Heart (tissue), 3 donors: ENCODE measurements around the gene ANP32B.

GRCh38 chr9:97907035-97907511 lies 15.2 kb downstream of the TRMO start:
- RAMPAGE, long total RNA, 2 experiments = no peak in any of the 2 experiments

DNA sequence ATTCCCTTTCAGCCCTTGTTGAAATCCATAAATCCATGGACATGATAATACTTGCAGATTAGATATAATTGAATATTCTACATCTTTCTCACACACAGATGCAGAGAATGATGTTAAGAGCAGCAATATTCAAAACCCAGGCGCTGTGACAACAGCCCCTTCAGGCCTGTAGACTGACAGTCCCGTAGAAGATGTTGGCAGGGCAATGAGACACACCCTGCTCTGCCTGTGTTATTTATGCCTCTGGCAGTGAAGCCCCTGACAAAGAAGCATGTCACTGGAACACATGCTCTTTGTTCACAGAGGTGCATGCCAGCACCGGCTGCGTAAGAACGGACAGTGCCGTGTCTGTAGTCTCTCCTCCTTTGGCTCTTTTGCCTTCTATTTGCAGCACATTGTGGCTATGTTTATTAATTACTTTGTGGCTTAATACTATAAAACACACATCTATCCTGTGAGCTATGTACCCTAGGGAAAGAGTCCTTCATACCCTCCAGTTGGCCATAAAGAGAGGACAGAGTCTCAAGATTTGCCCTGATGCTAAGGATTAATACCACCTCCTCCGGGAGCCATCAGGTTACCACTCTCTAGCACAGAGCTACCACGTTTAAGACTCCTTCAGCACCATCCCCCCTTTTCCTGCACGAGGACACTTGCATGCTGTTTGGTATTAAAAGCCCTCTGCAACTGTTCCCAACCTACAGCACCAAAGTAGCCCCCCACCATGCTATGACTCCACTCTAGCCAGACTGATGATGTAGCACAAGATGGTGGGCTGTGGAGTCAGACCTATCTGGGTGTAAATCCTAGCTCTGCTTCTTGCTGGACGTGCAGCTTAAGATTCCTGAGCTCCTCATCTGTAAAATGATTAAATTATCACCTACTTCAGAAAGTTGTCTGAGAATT lies 2.0 kb upstream of the ANP32B start:
- RAMPAGE, long total RNA, 2 experiments = no peak in any of the 2 experiments

- RAMPAGE, long total RNA, 2 experiments = start-site peak on the plus strand in 1 of 2 experiments, at chr9:97983318-97983564 at its widest, 28 to 270 reads per replicate
These were observed at the start of gene ANP32B for GRCh38 chr9:97982832-97983602. ANP32B (plus strand) TSS chr9:97983341.

GRCh38 chr9:97985171-97985638 lies 2.1 kb downstream of the ANP32B start:
- RAMPAGE, long total RNA, 2 experiments = no peak in any of the 2 experiments

DNA sequence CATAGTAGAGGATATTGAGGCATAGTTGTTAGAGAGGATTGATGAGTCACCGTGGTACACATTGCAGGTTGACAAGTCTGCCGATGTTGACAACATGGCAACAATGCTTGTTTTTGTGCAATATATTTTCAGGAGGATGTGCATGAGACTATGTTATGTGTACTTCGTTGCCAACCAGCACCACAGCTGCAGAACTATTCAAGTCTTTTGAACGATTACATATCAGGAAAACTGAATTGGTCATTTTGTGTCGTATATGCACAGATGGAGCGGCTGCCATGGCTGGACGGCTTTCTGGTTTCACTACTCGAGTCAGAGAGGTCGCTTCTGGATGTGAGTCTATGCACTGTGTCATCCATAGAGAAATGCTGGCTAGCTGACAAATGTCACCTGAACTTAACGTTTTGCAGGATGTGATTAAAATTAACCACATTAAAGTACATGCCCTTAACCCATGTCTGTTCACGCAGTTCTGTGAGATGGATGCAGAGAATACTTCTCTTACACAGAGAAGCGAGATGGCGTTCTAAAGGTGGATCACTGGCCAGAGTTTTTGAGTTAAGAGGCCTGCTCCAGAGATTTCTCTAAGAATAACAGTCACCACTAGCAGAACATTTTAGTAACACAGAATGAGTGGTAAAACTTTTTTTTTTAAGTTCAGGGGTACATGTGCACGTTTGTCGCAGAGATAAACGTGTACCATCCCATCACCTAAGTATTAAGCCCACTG lies 24.4 kb downstream of the ANP32B start:
- RAMPAGE, long total RNA, 2 experiments = no peak in any of the 2 experiments

GRCh38 chr9:98012371-98012717 lies 29.2 kb downstream of the ANP32B start:
- RAMPAGE, long total RNA, 2 experiments = no peak in any of the 2 experiments

DNA sequence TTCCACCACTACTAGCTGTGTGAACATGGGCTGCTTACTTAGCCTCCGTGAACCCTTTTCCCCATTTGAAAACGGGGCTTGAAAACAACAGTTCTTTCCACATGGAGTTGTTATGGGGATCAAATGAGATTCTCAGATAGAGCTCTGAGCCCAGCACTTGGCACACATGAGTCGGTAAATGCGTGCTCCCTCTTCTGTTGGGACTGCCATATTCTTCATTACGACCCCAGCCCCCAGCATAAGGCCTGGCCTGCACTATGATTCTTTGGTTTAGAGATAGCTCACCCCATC lies 887 bp downstream of the NANS start:
- RAMPAGE, long total RNA, 2 experiments = no peak in any of the 2 experiments

DNA sequence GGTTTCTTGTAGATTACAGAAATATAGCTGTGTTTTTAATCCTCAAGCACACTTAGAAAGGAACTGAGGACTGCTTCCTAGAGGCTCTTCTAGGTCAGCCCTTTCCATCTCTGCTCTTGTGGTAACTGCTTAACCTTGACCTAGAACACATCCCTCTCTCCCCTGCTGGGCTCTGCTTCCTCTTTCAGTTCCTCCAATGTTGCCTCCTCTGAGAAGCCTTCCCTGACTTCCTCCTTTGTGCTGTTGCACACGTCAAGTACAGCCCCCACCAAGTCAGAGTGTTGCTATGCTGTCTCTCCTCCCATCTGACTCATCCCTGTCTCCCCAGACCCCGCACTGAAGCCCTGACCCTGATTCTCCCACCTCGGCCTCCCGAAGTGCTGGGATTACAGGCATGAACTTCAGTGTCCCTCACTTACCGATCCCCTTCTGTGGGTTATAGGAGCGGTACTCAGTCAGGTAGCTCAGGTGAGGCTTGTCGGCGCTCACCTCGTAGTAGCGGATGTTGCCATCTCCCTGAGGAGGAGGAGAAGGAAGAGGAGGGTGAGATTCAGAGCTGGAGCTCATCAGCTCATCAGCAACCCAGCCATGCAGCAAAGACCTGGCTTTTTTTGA lies 10.5 kb upstream of the TRIM14 start:
- RAMPAGE, long total RNA, 2 experiments = no peak in any of the 2 experiments

- RAMPAGE, long total RNA, 2 experiments = no peak in any of the 2 experiments
These were observed 15.9 kb downstream of the CORO2A start for GRCh38 chr9:98176567-98177002.

DNA sequence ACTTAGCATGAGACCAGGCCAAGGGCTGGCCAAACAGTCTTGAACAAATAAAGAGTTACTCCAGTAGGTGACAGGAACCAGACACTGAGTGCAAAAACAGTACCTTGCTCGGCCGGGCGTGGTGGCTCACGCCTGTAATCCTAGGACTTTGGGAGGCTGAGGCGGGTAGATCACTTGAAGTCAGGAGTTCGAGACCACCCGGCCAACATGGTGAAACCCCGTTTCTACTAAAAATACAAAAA lies 25.0 kb downstream of the TBC1D2 start:
- RAMPAGE, long total RNA, 2 experiments = no peak in any of the 2 experiments

- RAMPAGE, long total RNA, 2 experiments = no peak in any of the 2 experiments
These were observed 1.2 kb upstream of the TBC1D2 start for GRCh38 chr9:98256594-98257190.

- RAMPAGE, long total RNA, 2 experiments = no peak in any of the 2 experiments
These were observed 20.8 kb upstream of the COL15A1 start for GRCh38 chr9:98922806-98923409.

- RAMPAGE, long total RNA, 2 experiments = no peak in any of the 2 experiments
These were observed 10.1 kb downstream of the COL15A1 start for GRCh38 chr9:98953837-98954162.

DNA sequence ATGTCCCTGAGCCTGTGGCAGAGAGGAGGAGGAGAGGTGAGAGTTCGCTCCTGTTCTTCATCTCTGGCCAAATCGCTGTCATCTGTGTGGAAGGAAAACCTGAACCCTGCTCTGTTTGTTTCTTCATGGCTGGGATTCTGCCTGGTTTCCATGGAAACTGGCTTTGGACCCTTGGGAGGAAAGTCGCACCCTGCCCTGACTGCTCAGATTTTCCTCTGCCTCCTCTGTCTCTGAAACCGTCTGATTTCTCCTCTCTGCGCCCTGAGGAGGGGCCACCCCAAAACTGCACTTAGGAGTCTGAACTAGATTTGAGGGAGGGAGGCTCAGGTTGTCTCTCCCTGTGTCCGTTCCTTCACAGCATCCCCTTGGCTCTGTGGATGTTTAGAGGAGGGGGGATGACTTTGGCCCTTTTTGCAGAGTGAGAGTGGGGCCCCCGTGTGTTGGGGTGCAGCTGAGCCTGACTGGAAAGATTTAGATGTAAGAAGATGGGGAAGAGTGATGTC lies 31.8 kb downstream of the COL15A1 start:
- RAMPAGE, long total RNA, 2 experiments = no peak in any of the 2 experiments

DNA sequence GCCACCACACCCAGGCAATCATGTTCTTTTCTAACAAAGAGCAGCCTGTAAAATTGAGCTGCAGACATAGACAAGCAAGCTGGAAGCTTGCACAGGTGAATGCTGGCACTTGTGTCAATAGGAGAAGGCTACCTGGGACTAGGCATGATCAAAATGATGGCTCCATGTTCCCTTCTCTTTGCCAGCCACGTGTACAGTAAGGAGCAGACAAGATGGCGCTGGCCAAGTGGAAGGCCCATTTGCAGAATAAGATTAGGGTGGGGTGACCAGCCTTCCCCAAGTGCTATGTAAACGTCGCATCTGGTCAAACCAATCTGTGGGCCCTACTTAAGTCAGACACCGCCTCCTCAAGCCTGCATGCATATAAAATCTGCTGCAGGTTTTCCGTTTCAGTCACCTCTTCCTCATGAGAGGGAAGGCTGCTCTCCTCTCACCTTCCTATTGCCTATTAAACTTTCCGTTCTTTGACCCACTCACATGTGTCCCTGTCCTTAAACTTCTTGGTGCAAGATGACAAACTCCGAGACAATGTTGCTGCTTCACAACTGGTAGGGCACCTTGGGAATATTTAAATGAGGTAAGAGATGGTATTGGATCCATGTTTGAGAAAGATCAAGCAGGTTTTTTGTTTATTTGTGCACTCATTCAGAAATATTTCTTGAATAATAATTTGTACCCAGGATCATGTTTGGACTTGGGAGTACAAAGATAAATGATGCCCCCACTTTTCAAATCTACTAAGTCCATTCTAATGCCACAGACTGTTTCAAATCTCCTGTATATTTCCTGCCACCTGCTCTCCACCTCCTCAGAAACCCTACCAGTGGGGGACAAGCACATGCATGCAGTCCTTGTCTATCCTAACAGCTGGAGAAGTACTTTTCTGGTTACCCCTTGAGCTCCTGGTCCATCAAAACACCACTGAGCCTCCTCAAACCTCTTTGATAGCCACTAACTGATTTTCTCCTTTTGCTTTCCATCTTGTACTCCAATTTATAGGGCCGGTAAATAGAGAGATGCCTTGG lies 30.6 kb upstream of the TGFBR1 start:
- RAMPAGE, long total RNA, 2 experiments = no peak in any of the 2 experiments

DNA sequence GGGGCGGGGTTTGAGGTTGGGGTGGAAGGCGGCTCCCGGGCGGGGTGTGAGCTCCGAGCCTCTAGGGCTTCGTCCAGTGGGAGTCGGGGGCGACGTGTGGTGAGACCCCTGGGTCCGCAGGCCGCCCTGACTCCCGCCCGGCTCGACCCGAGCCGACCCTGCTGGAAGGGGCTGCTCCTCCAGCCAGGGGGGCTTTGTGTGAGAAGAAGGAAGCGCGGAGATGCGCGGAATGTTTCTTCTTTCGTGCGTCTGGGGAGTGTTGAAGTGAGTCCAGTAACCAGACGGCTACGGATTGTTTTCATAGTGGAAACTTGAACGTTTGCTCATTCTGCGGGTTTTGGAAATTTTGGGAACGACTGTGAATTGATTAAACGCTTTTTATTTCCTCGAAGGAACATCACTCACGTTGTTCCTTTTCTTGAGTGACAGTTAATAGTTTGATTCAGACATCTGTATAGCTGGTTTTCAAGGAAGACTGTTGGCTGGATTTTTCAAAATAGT lies 905 bp downstream of the TGFBR1 start:
- RAMPAGE, long total RNA, 2 experiments = no peak in any of the 2 experiments

DNA sequence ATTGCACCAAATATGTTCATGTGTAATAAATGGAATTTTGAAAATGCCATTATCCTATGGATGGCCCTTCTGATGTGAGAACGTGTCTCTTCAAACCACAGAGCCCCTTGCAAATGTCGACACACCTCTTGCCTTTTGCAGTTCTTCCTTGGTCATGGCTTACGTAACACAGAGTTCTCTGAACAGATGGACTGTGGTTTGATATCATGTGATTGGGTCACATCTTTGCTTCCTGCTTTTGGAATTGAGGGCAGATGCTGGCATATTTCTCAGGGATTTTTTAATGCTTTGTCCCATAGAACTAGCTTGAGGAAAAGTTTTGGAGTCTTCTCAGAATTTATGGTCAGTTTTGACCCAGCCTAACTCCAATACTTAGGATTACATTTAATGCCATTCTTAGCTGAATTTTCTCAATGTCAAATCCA lies 4.6 kb downstream of the TGFBR1 start:
- RAMPAGE, long total RNA, 2 experiments = no peak in any of the 2 experiments

DNA sequence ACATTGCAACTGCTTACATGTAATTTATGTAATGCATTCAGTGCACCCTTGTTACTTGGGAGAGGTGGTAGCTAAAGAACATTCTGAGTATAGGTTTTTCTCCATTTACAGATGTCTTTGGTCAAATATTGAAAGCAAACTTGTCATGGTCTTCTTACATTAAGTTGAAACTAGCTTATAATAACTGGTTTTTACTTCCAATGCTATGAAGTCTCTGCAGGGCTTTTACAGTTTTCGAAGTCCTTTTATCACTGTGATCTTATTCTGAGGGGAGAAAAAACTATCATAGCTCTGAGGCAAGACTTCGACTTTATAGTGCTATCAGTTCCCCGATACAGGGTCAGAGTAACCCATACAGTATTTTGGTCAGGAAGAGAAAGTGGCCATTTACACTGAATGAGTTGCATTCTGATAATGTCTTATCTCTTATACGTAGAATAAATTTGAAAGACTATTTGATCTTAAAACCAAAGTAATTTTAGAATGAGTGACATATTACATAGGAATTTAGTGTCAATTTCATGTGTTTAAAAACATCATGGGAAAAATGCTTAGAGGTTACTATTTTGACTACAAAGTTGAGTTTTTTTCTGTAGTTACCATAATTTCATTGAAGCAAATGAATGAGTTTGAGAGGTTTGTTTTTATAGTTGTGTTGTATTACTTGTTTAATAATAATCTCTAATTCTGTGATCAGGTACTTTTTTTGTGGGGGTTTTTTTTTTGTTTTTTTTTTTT lies 45.9 kb downstream of the TGFBR1 start:
- RAMPAGE, long total RNA, 2 experiments = no peak in any of the 2 experiments

GRCh38 chr9:99151410-99151896 lies 46.5 kb downstream of the TGFBR1 start:
- RAMPAGE, long total RNA, 2 experiments = no peak in any of the 2 experiments

DNA sequence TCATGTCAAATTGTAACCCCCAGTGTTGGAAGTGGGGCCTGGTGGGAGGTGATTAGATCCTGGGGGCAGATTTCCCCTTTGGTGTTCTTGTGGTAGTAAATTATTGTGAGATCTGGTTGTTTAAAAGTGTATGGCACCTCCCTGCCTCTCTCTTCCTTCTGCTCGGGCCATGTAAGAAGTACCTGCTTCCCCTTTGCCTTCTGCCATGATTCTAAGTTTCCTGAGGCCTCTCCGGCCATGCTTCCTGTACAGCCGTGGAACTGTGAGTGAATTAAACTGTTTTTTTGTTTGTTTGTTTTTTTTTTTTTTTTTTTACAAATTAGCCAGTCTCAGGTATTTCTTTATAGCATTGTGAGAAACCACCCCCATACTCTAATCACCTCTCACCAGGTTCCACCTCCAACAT lies 14.2 kb downstream of the SEC61B start:
- RAMPAGE, long total RNA, 2 experiments = no peak in any of the 2 experiments